ENCODE data around the genes INSL5, DIRAS3, LRRC7 and SRSF11.

DNA sequence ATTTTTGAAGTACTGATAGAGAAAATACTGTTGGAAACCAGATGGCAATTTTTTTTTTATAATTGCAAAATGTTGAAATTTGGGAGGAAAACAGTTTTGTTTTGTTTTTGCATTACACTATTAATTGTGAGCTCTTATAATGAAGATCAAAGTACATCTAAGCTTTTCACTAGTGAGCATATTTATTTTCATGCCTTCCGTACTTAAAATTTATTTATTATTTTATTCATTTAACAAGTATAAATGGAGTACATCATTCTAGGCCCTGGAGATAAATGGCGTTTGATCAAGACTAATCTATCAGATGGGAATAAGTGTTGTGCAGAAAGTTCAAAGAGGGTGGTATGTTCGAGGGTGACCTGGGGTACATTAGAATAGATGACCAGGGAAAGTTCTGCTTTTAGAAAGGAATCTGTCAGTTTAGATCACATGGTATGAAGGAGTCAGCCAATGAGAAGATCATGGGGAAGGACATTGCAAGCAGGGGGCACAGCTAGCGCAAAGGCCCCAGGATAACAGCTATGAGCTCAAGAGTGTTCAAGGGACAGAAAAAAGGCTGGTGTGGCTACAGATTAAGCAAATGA, 8.4 kb downstream of the LEPR start:
- PRO-cap = no peak

- PRO-cap = no peak
Observed at GRCh38 chr1:65469857-65470406, 49.5 kb downstream of the LEPR start.

DNA sequence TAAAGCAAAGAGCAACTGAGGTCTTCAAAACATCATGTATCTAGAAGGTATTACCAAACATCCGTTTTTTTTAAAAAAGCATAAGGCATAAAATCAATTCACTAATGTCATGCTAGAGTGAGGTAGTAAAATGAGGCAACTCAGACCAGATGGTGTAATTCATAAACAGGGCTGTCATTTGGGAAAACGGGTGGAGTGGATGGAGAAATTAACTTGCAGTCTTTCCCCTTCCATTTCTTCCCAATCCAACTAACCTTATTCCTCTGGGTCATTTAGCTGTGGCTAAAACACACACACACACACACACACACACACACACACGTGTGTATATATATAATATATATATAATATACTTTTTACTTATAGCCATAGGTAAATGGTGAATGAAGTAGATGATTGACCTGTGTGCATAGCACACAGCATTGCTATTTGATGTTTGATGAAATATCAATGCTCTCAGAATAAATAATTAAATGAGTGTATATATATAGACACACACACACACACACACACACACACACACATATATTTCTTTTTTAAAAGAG, 51.7 kb downstream of the LEPR start:
- PRO-cap = no peak

- PRO-cap = no peak
Observed at GRCh38 chr1:65480417-65481470, 60.3 kb downstream of the LEPR start.

GRCh38 chr1:66251695-66252219, 282.2 kb upstream of the SGIP1 start:
- PRO-cap = no peak

- PRO-cap = unidirectional peak, plus-strand start at chr1:66331787; bidirectional peak, plus-strand start at chr1:66332245, minus-strand start at chr1:66332248
Observed at GRCh38 chr1:66331584-66332524, 202.1 kb upstream of the SGIP1 start.

DNA sequence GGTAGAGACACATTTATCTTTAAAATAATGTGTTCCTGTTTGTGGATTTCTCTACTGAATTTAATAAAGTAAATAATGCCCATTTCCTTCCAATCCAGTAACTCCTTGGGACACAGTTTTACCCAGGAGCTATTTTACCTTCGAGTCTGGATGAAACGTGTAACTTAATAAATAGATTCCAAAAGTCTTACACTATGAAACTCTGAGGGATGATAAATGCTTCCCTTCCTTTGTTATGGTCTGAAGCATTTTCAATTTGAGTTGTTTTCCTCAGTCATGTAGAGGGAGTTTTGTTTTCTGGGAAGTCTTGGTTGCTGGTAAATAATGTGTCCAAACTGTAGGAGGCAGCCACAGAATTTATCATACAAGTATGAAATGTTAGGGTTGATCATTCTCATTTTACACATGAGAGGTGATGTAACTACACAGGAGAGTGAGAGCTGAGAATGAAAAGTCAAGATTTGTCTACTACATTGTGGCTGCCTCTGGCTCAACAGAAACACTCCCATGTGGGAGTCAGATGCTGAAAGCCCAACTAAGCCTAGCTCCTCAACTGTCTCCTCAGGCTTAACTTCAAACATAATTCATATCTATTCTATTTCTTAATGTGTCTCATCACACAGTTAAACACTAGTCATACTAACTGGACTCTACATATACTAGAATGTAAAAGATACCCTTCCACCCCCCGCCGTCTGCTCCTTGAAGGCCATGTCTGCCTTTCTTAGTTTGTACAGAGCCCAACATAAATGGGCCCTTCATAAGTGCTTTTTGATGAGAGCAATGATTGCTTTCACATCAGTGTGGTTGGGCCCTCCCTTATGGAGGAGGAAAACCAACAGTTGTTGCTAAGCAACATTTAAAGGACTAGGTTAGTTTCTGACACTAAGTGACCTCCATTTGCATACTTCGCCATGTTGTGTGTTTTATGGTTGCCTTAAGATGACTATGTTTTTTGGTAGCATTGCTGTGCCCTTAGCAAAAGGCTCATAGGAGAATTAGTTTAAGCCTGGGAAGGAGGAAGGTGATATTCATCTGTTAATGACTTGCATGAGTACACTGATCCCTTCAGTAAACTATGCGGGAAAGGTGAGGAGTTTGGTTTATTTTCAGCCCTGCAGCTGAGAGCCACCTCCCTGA, 182.3 kb upstream of the SGIP1 start:
- PRO-cap = no peak

DNA sequence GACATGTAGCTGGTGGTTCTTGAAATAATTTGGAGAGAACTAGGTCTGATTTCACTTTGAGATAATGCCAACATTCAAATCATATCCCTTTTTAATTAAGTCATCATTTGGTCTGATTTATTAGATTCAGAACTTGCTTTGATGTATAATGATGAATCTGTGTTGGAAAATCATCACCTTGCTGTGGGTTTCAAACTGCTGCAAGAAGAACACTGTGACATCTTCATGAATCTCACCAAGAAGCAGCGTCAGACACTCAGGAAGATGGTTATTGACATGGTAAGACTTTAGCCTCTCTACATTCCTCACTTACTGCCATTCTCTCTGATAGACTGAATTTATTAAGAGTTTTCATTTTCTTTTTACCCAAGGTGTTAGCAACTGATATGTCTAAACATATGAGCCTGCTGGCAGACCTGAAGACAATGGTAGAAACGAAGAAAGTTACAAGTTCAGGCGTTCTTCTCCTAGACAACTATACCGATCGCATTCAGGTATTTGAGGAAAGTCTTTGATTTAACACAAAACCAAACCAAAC, 166.3 kb upstream of the SGIP1 start:
- PRO-cap = no peak

DNA sequence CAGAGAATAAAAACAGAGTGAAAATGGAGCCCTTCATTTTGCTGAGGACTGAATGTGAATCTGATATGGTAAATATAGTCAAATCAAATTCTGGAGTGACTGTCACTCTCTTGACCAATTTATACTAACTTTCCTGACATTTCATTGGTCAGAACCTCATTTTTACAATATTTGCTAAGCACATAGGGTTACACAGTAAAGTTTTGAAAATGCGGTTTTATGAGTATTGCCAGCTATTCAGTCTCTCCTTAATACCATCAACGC, at the start of gene INSL5:
INSL5 (minus strand) TSS at position 92 of the 264 bp plus-strand sequence.
- PRO-cap = no peak

GRCh38 chr1:66918896-66919477, 5.7 kb downstream of the DNAI4 start:
- PRO-cap = no peak

DNA sequence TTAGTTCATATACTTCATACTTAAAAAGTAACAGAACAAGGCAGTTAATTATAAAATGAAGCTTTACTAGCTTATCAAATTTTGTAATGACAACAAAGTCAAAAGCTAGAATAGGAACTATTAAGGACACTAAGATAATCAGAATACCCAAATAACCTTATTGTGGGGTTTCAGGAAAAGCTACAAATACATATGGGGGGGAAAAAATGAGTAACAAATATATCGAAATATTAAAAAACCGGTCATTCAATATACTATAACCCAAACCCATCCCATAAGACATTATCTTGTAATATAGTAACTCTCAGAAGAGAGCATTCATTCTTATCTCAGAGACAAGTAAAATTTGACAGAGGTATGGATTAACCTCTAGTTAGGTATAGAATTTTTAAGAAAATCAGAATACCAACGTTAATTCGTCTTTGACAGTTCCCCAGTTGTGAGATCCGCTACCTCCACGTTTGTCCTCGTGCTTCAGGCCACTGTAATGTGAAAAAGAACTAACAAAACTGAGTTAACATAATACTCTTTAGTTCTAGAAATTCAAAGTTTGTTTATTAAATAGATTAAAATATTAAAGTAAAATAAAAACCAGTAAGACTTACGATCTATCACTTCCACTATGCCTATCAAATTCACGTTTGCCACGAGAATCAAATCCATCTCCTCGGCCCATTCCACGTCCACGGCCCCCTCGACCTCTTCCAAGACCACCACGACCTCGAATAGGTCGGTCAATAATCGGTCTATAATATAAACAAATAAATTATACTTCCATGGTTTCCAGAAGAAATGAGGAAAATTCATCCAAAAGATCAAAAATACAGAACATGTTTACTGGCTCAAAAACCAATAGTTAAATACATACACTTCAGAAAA, 5.5 kb downstream of the SERBP1 start:
- PRO-cap = no peak

- PRO-cap = no peak
Observed at GRCh38 chr1:67524065-67525090, 94.2 kb upstream of the SERBP1 start.

DNA sequence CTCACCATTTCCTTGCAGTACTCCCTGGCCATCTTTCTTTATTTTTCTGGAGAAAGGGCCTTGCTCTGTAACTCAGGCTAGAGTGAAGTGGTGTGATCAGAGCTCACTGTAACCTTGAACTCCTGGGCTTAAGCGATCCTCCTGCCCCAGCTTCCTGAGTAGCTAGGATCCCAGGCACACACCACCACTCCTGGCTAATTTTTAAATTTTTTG, 94.8 kb upstream of the SERBP1 start:
- PRO-cap = no peak

DNA sequence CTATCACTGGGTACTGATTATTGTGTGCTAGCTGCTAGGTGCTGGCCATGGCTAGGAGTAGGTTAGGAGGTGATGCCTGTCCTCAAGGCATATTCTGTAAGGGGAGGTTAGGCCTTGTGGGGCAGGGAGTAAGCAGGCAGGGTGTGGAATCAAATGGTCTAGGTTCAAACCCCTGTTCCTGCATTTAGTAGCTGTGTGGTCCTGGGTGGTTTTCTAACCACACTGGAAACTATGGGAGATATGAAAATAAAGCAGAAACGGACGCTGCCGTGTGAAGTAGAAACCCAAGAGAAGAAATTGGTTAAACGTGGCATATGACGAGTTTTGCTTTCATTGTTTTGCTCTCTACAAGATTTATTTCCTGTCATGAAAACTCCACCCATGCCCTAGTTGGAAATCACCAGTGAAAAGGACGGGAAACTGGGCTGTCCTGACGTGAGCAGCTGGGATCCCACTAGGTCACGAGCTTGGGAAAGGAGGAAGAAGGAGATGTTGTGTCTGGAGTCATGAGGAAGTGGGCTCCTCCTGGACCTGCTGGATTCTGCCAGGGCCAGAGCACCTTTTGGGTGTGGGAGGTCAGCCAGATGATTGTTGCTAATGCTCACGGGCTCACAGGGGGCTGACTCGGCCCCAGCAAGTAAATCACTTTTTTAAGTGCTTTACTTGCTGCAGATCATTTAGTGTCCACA, 120.8 kb upstream of the GADD45A start:
- PRO-cap = no peak

DNA sequence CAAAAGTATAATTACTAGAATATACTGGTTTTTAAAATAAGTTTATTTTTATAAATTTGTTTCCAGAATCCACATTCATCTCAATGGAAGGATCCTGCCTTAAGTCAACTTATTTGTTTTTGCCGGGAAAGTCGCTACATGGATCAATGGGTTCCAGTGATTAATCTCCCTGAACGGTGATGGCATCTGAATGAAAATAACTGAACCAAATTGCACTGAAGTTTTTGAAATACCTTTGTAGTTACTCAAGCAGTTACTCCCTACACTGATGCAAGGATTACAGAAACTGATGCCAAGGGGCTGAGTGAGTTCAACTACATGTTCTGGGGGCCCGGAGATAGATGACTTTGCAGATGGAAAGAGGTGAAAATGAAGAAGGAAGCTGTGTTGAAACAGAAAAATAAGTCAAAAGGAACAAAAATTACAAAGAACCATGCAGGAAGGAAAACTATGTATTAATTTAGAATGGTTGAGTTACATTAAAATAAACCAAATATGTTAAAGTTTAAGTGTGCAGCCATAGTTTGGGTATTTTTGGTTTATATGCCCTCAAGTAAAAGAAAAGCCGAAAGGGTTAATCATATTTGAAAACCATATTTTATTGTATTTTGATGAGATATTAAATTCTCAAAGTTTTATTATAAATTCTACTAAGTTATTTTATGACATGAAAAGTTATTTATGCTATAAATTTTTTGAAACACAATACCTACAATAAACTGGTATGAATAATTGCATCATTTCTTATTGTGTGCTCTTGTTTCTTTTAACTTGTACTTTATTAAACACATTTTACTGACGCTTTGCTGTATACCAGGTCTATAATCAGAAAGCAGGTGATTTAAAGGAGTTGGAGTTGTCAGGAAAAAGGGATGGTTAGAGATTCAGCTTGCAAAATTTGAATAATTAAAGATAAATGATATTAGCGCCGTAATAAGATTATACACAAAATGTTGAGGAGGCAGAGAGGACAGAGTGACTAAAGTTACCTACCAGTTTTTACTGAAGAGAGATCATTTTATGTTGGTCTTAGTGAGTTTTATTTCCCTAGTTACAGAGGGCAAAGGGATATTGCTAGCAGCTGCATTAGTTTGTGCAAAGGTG, 2.9 kb downstream of the GADD45A start:
- PRO-cap = no peak

- PRO-cap = no peak
Observed at GRCh38 chr1:68049773-68050901, at the start of gene DIRAS3. Gene DIRAS3 (minus strand): TSS chr1:68050627.

- PRO-cap = no peak
Observed at GRCh38 chr1:68123066-68123690, 72.8 kb upstream of the DIRAS3 start.

DNA sequence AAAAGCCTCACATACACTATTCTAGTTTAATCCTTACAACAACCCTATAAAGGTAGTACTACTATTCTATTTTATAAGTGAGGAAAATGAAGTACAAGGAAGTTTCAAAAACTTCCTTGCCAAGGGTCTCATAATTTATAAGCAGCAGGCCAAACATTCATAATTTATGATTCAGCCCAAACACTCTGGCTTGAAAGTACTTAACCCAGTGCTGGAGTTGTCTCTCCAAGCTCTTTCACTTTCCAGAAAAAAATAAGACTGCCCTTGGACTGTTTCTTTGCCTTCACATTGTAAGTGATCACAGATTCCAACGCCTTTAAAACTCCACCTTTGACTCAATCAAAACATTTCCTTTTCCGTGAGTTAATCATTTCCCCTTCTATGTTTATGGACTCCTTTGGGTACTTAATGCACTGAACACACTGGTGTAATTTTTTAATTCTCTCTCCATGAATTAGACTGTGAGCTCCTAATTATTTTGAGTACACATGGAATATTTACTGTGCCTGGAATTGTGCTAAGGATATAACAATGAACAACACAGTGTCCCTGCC, 54.4 kb downstream of the WLS start:
- PRO-cap = no peak

DNA sequence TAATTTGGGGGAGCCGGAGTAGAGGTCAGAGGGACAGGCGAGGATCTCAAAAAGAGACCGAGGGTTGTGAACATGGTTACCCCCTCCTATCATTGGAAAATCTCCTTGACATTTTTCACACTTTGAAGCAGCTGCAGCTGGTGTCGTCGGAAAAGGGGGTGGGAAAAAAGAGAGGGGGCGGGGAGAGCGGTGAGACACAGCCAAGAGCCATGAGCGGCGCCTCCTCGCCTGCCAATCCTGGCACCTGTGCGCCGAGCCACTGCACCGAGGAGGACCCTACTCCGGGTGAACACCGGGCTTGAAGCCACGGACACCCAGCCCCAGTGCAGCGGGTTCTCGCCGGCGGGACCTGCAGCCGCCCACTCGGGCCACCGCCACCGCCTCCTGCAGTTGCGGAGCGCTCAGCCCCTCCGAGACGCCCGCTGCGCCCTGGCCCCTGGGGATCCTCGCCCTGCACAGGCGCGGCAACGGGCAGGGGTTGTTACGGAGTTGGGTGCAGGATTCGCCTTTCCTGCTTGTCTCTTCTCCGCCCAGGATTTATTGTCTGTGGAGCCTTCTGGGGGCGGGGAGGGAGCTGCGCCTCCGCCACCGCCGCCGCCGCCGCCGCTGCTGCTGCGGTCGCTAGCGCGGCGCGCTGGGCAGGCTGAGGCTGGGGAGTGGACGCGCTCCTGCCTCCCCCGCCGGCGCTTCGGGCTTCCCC, at the start of gene LRRC7:
LRRC7 (plus strand) TSS at position 231 of the 700 bp plus-strand sequence.
- PRO-cap = no peak

GRCh38 chr1:70221186-70222435, at the start of gene SRSF11:
Gene SRSF11 (plus strand): TSS chr1:70221380.
- PRO-cap = bidirectional peak, plus-strand start at chr1:70221477, minus-strand start at chr1:70221305; bidirectional peak, plus-strand start at chr1:70221871, minus-strand start at chr1:70221867

Data from ileum (tissue), 1 donor.